ENCODE data around the genes FHL5, MMS22L and PNISR.

- PRO-cap: no peak
- RAMPAGE, long total RNA, 2 experiments: no peak in any of the 2 experiments
These were observed 139.8 kb downstream of the BACH2 start for GRCh38 chr6:90156718-90157364.

DNA sequence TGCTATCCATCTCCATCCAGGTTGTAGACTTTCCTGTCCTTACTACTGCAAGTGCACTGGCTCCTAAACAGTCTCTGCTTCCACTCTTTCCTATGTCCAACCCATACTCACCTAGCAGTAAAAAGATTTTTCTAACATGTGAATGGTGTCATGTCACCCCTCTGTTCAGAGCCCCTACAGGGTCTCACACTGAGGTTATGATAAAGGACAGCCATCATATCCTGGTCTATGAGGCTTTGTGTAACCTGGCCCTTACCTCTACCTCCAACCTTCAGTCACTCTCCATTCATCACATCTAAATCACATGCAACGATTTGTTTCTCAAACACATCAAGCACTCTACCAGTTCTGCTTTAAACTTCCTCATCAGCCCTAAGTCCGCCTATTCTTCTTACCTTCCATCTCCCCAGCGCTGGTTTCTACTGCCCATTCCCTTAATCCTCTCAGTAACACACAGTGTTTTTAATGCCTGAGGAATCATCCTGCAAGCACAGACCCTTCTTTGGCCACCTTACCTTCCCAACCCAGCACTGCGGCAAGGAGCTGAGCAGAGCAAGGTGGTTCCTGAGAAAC is 17.8 kb upstream of the BACH2 start:
- PRO-cap: no peak
- RAMPAGE, long total RNA, 2 experiments: no peak in any of the 2 experiments

DNA sequence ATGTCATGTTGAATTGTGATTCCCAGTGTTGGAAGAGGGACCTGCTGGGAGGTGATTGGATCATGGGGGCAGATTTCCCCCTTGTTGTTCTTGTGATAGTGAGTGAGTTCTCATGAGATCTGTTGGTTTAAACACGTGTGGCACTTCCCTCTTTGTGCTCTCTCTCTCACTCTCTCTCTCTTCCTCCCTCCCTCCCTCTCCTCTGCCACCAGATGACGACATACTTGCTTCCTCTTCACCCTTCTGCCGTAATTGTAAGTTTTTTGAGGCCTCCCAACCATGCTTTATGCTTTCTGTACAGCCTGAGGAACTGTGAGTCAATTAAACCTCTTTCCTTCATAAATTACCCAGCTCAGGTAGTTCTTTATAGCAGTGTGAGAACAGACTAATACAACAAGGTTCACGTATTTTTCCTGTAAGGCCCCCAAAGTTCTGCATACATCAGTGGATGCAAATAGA is 54.1 kb upstream of the BACH2 start:
- PRO-cap: no peak
- RAMPAGE, long total RNA, 2 experiments: no peak in any of the 2 experiments

DNA sequence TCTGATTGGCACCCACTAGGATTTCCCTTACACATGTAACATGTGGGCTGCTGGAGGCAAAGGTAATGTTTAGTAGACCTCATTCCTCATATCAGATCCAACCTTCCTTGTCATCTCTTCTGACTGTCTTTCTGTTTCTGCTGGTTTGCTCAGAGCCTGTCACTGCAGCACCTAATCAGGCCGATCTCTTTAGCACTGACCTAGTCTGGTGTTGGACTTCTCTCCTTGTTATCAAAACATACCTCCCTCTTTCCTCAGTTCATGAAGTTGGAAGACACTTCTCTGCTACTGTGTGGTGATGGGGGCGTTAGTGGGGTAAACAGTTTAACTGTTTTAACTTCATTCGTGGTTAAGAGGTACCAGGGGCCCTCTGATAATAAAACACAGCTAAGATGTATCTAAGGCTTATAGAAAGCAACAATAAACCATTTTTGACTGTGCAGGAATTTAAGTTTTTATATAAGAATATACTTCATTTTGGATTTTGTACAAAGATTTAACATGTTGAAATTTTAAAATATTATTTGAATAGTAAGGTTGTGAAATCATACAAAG is 54.6 kb upstream of the BACH2 start:
- PRO-cap: no peak
- RAMPAGE, long total RNA, 2 experiments: no peak in any of the 2 experiments

- PRO-cap: no peak
- RAMPAGE, long total RNA, 2 experiments: no peak in any of the 2 experiments
These were observed 142.6 kb upstream of the BACH2 start for GRCh38 chr6:90439308-90439571.

DNA sequence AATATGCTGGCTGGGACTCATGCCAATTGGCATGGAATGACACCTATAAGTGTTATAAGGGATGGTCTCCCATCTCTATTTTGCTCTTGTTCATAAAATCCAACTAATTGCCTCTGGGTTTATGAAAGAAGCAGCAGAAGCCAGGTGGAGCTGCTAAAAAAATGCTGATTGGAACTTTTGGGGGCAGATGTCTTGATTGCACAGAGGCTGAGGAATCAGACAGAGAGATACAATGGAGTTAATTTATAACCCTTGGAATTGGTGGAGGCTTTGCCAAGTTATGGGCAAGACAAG is 140.5 kb downstream of the MAP3K7 start:
- PRO-cap: no peak
- RAMPAGE, long total RNA, 2 experiments: no peak in any of the 2 experiments

DNA sequence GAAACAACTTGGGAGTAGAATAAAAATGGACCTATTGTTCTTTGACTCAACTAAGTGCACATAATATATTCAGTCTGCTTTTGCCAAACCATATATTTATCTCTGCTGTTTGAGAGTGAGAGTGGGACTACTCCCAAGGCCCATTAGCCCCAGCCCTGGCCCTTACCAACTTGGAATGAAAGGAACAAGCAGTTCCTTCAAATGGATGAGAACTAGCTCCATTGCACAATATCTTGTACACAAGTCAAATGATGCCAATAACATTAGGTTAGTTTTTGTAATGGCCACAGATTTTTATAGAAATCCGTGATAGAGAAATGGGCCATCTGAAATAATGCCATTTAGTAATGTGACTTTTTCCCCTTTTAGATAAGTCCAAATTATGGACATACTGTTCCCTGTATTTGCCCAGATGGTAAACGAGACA is 117.0 kb downstream of the MAP3K7 start:
- PRO-cap: no peak
- RAMPAGE, long total RNA, 2 experiments: no peak in any of the 2 experiments

DNA sequence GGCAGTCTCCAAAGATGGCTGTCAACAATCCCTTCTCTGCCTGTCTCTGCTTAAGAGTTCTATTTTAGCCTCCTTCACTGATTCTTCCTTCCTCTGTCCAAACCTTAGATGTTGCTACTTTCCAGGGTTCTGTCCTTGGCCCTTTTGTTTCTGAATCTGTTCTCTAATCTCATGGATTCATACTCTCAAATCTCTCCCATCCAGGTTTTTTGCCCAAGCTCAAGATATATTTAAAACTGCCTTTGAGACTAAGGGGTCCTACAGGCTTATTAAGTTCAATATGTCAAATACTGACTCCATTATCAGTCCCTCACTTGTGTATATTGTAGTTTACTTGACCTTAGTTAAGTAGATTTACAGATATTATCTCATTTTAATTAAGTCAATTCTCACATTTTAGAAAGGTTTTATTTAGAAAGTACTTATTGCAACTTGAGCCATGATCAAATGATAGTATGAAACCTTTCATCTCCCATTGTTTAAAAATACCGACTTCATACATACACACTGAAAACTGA is 7.5 kb downstream of the MAP3K7 start:
- PRO-cap: no peak
- RAMPAGE, long total RNA, 2 experiments: no peak in any of the 2 experiments

- PRO-cap: no peak
- RAMPAGE, long total RNA, 2 experiments: no peak in any of the 2 experiments
These were observed 1300.1 kb downstream of the EPHA7 start for GRCh38 chr6:92119299-92119628.

DNA sequence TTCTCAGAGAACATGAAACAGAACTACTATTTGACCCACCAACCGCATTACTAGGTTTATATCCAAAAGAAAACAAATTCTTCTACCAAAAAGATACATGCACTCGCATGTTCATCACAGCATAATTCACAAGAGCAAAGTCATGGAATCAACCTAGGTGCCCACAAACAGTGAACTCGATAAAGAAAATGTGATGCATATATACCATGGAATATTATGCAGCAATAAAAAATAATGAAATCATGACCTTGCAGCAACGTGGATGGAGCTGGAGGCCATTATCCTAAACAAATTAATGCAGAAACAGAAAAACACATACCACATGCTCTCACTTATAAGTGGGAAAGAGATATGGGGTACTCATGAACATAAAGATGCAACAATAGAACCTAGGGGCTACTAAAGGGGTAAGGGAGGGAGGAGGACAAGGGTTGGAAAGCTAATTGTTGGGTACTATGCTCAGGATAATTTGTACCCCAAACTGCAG is 963.7 kb upstream of the MANEA start:
- PRO-cap: no peak
- RAMPAGE, long total RNA, 2 experiments: no peak in any of the 2 experiments

GRCh38 chr6:96260096-96260550 is 244.3 kb downstream of the FUT9 start:
- PRO-cap: no peak
- RAMPAGE, long total RNA, 2 experiments: no peak in any of the 2 experiments

GRCh38 chr6:96520073-96520933 is 1.3 kb upstream of the UFL1 start:
- PRO-cap: no peak
- RAMPAGE, long total RNA, 2 experiments: no peak in any of the 2 experiments

DNA sequence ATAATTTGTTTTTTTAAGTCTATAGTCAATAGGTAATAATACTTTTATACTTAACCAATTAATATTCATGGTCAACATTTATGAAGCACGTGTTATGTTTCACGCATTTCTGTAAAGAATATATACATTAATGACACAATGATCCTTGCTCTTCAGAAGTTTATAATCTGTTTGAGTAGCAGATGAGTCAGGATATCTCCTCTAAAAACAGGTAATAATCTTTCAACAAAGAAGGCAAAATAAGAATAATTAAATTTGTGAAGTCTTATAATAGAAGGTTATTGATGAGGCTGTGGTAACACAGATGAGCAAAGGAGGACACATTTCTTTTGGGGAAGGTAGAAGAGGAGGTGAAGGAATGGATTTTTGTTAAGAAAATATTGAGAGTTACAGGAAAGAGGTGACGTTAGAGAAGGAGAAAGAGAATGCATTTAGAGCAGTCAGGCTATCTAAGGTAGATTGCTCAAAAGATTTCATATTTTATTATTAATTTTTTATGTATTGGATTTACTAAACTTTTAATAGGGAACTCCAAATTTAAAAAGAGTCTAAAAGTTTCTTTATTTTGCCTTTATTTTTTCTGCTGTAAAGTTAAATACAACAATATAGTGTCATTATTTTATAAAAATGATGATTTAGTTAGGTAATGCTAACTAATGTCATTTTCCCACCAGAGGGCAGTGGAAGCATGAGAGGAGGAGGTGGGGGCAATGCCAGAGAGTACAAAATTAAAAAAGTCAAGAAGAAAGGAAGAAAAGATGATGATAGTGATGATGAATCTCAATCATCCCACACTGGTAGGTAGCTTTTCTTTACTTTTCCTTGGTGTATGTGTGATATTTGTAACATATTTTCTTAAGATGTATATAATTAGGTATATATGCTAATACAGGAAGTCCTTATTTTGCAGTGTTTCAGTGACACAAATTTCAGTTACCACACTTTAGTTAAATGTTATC is 20.4 kb upstream of the FHL5 start:
- PRO-cap: no peak
- RAMPAGE, long total RNA, 2 experiments: no peak in any of the 2 experiments

DNA sequence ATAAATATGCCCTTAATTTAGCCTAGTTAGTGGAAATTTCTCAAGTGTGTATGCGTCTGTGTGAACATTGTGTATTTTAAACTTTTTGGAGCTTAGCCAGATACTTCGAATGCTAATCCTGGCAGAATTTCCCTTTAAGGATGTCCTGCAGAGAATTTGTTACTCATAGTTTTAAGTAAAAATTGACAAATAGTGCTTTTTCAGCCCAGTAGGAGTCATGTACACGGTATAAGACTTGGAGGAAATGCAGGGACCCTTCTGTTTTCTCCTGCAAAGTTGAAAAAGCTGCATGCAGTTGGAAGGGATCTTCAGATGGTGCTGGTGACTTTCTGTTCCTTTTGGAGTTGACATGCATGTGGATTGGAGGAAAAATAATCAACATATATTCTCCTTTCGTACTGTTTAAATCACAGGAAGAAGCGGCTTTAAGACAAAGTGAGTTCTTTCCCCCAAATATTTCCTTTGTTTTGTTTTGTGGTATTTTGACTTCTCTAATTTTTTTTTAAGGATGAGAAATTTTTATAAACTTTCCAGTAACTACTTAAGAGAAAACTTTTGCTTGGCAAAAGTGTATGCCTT is at the start of gene FHL5:
TSS of gene FHL5 (plus strand) at position 208 of the 579 bp plus-strand sequence.
- PRO-cap: unidirectional peak, plus-strand start at position 290 of the sequence
- RAMPAGE, long total RNA, 2 experiments: start-site peak on the plus strand in 1 of 2 experiments, centred at position 250 of the sequence, 11 reads per replicate

- PRO-cap: no peak
- RAMPAGE, long total RNA, 2 experiments: no peak in any of the 2 experiments
These were observed 131.7 kb downstream of the FHL5 start for GRCh38 chr6:96694551-96695084.

DNA sequence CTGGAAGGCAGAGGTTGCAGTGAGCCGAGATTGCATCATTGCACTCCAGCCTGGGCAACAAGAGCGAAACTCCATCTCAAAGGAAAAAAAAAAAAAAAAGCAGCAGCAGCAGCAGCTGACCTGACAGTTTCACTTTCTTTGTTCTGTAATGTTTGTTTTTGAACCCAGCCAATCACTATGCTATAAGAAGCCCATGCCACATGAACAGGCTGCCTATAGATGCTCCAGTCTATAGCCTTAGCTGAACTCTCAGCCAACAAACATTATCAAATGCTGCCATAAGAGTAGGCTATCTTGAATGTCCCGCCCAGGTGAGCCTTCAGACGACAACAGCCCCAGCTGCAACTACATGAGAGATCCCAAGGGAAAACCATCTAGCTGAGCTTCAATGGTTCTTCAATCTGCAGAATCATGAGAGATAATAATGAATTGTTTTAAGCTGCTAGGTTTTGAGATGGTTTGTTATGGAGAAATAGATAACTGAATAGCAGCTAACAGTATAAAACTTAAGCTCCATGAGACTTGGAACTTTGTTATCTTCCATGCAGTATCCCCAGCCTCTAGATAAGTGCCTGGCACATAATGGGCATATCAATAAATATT is 12.3 kb downstream of the NDUFAF4 start:
- PRO-cap: no peak
- RAMPAGE, long total RNA, 2 experiments: no peak in any of the 2 experiments

GRCh38 chr6:96925106-96925380 is 515 bp downstream of the KLHL32 start:
- PRO-cap: no peak
- RAMPAGE, long total RNA, 2 experiments: no peak in any of the 2 experiments

- PRO-cap: bidirectional peak, plus-strand start at chr6:97283404, minus-strand start at chr6:97283210
- RAMPAGE, long total RNA, 2 experiments: start-site peak on the minus strand in 2 of 2 experiments, at chr6:97283203-97283256 at its widest, 46 to 75 reads per replicate
These were observed at the start of gene MMS22L for GRCh38 chr6:97282777-97283844. TSS of gene MMS22L (minus strand) at chr6:97283216.

DNA sequence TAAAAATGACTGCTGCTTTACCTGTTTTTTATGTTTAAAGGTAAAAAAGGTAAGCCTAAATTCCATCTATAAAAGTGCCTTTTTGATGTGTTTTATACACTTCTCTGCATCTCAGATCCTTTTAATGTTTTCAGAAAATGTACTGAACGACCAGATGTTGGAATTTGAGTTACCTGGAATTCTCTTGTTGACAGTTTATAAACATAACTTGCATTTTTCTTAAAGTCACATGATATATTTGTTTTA is 124.2 kb upstream of the MMS22L start:
- PRO-cap: no peak
- RAMPAGE, long total RNA, 2 experiments: no peak in any of the 2 experiments

- PRO-cap: bidirectional peak, plus-strand start at chr6:99425486, minus-strand start at chr6:99425275; bidirectional peak, plus-strand start at chr6:99425693, minus-strand start at chr6:99425660; bidirectional peak, plus-strand start at chr6:99426108, minus-strand start at chr6:99426111
- RAMPAGE, long total RNA, 2 experiments: start-site peak on the plus strand in 2 of 2 experiments, at chr6:99425452-99425812 at its widest, 9 to 20 reads per replicate; start-site peak on the minus strand in 2 of 2 experiments, at chr6:99425266-99425292 at its widest, 181 to 284 reads per replicate
These were observed at the start of gene PNISR for GRCh38 chr6:99425158-99426328. TSS of gene PNISR (minus strand) at chr6:99425308.

All from lower leg skin (tissue), 2 donors.